Smooth muscle cell (in vitro differentiated cells): ENCODE measurements around a stretch of chr6.

DNA sequence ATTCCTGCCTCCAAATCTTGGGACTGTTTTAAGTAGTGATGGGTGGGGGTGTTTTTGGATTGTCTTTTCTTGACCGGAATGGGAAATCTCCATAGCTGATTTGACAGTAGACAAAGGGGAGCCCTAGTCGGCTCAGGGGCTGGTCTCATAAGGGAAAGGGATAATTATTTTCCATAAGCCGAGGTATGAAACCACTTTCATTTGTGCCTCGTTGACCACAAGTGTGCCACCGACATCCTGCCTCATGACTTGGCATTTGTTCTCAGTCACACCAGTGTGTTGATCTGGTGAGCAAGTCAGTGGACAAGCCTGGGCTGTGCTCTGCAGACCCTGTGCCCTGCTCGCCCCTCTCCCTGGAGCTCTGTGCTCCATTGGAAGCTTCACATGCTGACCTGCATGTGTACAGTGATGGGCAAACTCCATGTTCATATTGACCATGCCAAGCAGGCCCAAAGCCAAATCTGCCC, 158.0 kb downstream of the JARID2 start:
- RAMPAGE, long total RNA, result no peak

DNA sequence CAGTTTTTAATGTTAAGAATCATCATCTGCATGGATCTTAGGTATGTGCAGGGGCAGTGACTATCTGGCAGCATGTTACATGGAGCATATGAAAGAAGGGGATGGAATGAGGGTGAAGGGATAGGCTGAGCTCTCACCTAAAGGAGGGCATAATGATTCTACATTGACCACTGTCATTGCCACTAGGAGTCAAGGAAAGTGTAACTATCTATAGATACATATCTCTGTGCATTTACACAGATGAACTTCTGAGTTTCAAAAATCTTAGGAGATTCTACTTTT, 191.2 kb downstream of the DTNBP1 start:
- RAMPAGE, long total RNA, result no peak

- RAMPAGE, long total RNA, result no peak
These were observed 166.2 kb downstream of the DTNBP1 start for GRCh38 chr6:15496456-15497257.

GRCh38 chr6:15522956-15523899, 139.6 kb downstream of the DTNBP1 start:
- RAMPAGE, long total RNA, result no peak

- RAMPAGE, long total RNA, result no peak
These were observed 48.5 kb downstream of the DTNBP1 start for GRCh38 chr6:15614091-15614937.

DNA sequence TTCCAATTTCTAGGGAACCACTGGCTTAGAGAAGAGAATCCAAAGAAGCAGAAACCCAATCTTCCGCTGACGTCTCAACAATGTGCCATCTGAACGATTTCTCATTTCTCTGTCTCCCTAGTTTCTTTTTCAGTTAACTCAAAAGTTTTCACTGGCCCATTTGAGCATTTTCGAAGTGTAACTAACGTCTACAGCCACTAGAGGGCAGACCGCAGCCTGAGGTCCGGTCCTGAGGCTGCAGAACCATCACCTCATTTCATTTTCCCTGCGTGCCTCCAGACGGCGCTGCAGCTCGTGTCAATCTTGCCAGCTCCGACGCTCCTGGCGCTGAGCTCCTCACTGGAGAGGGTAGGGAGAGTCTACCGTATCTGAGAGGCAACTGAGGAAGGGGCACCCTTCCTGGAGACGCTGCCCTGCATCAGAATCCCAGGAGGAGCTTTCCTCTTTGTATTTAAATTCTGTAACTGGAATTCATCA, 28.4 kb upstream of the DTNBP1 start:
- RAMPAGE, long total RNA, result no peak

GRCh38 chr6:16238930-16240111, 934 bp downstream of the GMPR start:
- RAMPAGE, long total RNA, result no peak

GRCh38 chr6:16305795-16306225, 67.4 kb downstream of the GMPR start:
- RAMPAGE, long total RNA, result no peak

- RAMPAGE, long total RNA, result no peak
These were observed 120.3 kb downstream of the GMPR start for GRCh38 chr6:16358698-16359122.

DNA sequence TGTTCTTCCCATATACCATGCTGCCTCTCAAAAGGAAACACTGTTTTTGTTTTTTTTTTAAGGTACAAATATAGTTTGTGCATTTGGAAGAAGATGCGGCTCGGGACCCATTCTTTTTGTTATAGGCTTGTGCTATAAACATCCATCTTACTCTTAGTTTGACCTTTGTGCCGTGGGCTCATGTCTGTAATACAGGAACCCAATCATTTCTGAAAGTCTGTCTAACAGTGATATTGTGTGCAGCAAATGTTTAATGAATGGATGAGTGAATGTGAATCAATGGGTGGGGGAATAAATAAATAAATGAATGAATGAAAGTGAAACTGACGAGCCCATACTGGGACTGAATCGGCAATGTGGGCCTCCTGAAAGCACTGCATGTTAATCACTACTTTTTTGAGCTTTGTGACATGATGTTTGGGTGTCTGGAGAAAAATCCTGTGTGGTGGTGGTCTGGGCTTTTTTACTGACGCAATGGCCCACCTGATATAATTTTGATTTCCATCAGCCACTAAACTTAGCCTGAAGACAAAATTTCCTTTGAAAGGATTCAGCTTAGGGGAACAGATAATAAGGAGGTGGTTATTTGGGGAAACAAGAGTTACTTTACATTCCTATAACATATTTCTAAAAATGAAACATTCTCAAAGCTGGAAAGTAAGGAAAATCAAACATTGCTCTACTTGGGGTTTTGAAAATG, 175.1 kb downstream of the GMPR start:
- RAMPAGE, long total RNA, result no peak

GRCh38 chr6:16473064-16473650, 234.8 kb downstream of the GMPR start:
- RAMPAGE, long total RNA, result no peak

DNA sequence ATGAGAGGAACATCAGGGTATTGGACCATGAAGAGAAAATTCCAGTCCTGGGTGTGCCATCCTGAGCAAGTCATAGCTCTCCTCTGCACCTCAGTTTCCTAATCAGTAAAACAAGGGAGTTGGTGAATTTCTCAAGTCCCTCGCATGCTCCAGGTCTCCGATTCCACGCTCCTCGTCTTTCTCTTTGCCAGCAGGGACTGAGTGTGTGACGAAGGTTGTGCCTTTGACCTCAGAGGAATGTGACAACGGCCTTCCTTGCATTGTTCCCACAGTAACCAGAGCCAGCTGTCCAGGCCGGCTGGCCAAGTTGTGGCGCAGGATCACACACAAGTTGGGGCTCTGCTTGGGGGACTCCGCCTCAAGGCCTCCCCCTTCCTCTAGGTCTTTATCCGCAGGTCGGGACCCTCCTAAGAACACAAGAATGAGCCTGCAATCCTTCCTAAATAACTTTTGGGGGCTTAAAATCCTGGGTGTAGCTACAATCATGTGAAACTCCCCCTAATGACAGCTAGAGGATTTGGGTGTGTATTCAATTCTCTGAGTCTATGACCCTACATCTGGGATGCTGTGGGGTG, 217.2 kb downstream of the ATXN1 start:
- RAMPAGE, long total RNA, result no peak

GRCh38 chr6:16683741-16684395, 77.4 kb downstream of the ATXN1 start:
- RAMPAGE, long total RNA, result no peak

DNA sequence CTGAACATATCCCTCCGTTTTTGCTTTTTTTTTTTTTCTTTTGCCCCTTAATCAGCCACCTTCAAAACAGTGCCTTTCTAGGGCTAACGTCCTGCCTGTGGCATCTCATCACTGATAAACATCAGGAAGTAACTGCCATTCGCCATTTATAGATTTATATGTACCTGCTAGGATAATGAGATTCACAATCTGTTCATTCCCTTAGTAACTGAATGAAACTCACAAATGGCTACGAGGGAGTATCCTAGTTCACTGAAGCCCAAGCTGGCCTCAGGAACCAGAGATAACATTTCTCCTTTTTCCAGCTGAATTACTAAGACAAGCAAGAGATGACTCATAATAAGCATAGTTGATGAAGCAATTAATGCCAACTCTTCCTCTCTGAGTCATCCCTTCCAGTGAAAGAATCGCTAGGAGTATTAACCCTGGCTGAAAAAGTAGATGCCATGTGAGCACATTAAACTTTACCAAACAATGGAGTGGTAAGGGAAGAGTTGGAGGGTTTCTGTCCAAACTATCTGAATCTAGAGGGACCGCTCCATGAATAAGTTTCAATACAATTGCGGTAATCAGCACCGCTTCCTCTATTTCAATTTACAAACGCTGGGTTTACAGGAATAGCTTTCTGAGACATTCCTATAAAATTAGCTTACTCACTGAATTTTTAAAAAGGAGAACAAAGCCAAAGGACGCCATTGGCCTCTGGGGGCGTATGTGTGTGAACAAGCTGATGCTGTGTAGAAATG, 48.4 kb downstream of the ATXN1 start:
- RAMPAGE, long total RNA, result no peak

- RAMPAGE, long total RNA, result no peak
These were observed 8.8 kb downstream of the ATXN1 start for GRCh38 chr6:16752347-16752896.

GRCh38 chr6:16753025-16753680, 8.1 kb downstream of the ATXN1 start:
- RAMPAGE, long total RNA, result no peak

- RAMPAGE, long total RNA, result no peak
These were observed 639 bp downstream of the ATXN1 start for GRCh38 chr6:16760696-16760945.

DNA sequence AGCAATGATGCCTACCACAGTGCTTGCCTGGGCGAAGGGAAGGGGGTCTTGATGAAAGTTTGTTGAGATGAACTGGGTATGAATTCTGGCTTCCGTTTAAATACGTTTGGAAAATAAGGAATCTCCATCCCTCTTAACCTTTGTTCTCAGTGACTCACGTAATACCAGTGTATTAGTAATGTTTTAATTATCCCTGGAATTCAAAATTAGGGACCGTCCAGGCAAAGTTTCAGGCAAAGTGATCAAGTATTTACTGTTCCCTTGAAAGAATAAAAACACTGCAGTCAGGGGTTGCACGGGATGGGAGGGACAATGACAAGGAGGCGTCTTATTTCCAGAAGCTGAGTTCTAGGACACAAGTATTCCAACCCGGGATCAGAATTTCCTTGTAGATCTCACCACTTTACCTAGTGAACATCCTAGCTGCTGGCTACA, 2.5 kb upstream of the RBM24 start:
- RAMPAGE, long total RNA, result no peak

DNA sequence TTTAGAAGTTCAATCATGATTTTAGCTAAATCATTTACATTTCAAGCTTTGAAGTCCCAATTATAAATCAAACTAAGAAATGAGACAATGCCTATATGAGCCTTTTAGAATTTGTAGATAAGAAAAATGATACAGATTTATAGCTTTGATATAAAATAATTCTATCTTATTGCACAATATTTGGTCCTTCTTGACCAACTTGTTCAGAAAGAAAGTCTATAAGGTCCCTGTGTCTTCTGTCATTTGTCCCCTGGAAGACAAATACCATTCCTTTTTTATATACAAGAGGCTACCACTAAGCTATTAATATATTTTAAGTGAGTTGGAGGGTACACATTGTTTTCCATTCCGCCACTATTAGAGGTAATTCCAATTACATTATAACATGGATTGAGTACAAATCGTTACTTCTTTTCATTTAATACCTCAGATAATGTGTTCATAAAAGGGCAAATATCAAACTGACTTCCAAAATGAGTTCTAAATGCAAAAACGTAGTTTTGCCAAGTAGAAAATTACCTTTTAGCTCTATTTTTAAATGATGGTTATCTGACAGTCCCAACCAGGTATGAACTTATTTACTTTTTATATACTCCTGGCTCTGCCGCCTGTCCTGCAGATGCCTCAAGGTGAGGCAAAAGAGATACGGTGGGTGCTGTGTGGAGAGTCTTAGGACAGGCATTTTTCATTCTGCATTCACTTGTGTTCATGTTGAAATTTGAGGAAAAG, 16.6 kb downstream of the RBM24 start:
- RAMPAGE, long total RNA, result no peak

GRCh38 chr6:17683721-17684295, 22.9 kb downstream of the NUP153 start:
- RAMPAGE, long total RNA, result no peak